Skeletal muscle tissue (tissue), 7 donors: Measurements from ENCODE around the gene MAP3K8.

DNA sequence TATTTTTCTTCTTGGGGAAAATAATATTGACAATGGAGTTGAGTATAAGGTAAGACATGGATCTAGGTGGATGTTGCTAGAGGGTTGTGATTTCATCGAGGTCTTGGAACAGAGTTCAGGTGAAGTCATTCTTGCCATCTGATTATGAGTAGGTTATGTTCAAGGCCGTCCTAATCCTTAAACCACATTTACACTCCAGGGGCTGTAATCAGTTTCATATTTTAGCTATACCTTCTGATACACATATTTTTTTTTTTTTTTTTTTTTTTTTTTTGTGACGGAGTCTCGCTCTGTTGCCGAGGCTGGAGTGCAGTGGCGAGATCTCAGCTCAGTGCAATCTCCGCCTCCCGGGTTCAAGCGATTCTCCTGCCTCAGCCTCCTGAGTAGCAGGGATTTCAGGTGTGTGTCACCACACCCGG lies 121.6 kb downstream of the LYZL1 start:
- PRO-cap, 3 experiments: no peak in any of the 3 experiments
- RAMPAGE, long total RNA: no peak
- RRBS, 2 experiments: no CpG with 5 or more reads among the region's 10 CpGs

- PRO-cap, 3 experiments: no peak in any of the 3 experiments
- RAMPAGE, long total RNA: no peak
- RRBS, 2 experiments: no CpG with 5 or more reads among the region's 7 CpGs
Observed at GRCh38 chr10:29453118-29453647, 164.3 kb downstream of the LYZL1 start.

- PRO-cap, 3 experiments: no peak in any of the 3 experiments
- RAMPAGE, long total RNA: no peak
- RRBS, 2 experiments: no CpG with 5 or more reads among the region's 16 CpGs
Observed at GRCh38 chr10:29523269-29524138, 111.3 kb downstream of the SVIL start.

GRCh38 chr10:29586919-29587669 lies 47.7 kb downstream of the SVIL start:
- PRO-cap, 3 experiments: peak in 1 of 3 experiments; most common plus-strand start chr10:29587384 (in 1); most common minus-strand start chr10:29587108 (in 1)
- RAMPAGE, long total RNA: no peak
- RRBS, 2 experiments: no CpG with 5 or more reads among the region's 16 CpGs

GRCh38 chr10:29621057-29621842 lies 13.5 kb downstream of the SVIL start:
- PRO-cap, 3 experiments: peak in 2 of 3 experiments; most common plus-strand start chr10:29621346 (in 1); most common minus-strand start chr10:29621260 (in 1)
- RAMPAGE, long total RNA: no peak
- RRBS, 2 experiments: no CpG with 5 or more reads among the region's 11 CpGs

- PRO-cap, 3 experiments: peak in 1 of 3 experiments; most common plus-strand start chr10:29805675 (in 1)
- RAMPAGE, long total RNA: no peak
- RRBS, 2 experiments: no CpG with 5 or more reads among the region's 1 CpG
Observed at GRCh38 chr10:29805478-29805740, 170.6 kb upstream of the SVIL start.

DNA sequence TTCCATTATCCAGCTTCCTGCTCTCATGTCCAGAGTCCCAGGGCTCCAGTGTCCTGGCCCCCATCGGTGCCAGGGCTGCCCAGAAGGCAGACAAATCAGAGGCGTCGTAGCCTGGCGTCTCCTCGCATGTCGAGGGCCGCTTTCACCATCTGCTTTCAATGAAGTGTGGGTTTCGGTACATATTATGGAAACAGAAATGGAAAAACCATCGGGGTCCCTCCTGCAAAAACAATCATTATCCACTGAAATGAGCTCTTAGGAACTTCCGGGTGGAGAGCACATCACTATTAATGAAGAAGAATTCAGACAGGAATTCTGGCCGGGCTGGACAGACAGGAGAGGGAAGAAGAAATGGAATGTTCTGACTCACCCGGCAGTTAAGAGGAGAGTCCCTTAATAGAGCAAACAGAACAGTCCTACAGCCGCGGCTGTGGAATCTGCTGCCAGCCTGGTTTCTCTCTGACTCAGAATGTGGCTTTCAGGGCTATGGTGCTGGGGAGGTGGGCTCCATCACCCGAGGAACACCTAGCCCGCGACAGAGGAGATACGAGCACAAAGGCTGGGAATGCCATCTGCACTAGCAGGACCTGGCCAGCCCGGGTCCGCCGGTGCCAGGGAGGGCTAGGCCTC lies 123.3 kb upstream of the JCAD start:
- PRO-cap, 3 experiments: no peak in any of the 3 experiments
- RAMPAGE, long total RNA: no peak
- RRBS, 2 experiments: 40 to 71% methylated on average over 2 of the region's 21 CpGs

- PRO-cap, 3 experiments: no peak in any of the 3 experiments
- RAMPAGE, long total RNA: no peak
- RRBS, 2 experiments: no CpG with 5 or more reads among the region's 8 CpGs
Observed at GRCh38 chr10:30374274-30374887, 25.3 kb upstream of the MTPAP start.

DNA sequence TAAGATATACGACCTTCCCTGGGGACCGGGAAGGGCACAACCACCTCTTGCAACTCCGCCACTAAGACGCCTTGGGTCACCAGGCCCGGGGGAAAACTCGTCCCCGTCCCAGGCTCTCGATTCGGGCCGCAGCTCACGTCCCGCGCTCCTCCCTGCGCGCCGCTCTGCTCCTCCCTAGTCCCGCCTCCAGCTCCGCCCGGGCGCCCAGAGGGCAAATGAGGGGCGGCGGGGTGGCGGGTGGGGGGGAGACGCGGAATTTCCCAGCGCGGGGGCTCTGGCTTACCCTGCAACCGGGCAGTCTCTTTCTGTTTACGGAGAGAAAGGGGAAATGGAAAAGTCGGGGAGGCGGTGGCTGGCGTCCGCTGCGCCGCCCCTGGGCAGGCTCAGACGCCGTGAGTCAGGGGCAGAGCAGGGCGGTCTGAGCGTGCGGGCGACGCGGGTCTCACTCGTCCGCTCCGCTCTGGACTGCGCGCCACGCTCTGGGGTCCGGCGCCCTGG lies at the start of gene MAP3K8:
Gene MAP3K8, plus strand, starts transcription at position 445 of the 498 bp plus-strand sequence.
- PRO-cap, 3 experiments: peak in 3 of 3 experiments; most common plus-strand start position 445 of the sequence (in 2); most common minus-strand start position 137 of the sequence (in 2)
- RAMPAGE, long total RNA: no peak
- RRBS, 2 experiments: 2% methylated on average over 19 of the region's 51 CpGs

DNA sequence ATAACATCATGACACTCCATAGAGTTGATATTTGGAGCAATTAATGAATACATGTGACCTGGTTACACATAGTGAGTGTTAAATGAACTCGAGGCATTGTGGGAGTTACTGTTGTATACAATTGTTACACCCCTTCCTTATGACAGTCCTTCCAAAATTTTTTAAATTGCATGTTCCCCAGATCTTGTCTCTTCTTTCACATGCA lies 9.2 kb downstream of the MAP3K8 start:
- PRO-cap, 3 experiments: no peak in any of the 3 experiments
- RAMPAGE, long total RNA: no peak
- RRBS, 2 experiments: no CpG with 5 or more reads among the region's 1 CpG

GRCh38 chr10:30454232-30455518 lies 20.7 kb downstream of the MAP3K8 start:
- PRO-cap, 3 experiments: no peak in any of the 3 experiments
- RAMPAGE, long total RNA: no peak
- RRBS, 2 experiments: no CpG with 5 or more reads among the region's 10 CpGs

DNA sequence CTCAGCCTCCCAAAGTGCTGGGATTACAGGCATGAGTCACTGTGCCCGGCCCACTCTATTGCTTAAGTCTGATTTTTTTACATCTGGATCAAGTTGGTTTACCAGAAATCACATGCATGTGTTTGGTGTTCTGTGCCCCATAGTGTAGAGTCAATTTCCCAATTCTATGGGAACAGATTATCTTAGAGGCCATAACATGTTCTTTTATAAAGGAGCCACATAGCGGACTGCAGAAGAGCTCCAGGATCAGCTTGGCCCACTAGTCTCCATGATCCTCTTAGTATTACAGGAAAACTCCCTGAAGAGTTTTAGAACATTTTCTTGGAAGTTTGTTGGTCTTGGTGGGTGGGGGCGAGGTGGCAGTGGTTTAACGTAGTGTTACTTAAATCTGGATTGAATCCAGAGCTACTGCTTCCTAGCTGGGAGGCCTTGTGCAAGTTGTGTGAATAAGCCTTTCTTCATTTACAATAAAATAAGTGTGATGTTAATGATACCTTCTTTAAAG lies 96.8 kb downstream of the LYZL2 start:
- PRO-cap, 3 experiments: no peak in any of the 3 experiments
- RAMPAGE, long total RNA: no peak
- RRBS, 2 experiments: no CpG with 5 or more reads among the region's 4 CpGs

- PRO-cap, 3 experiments: no peak in any of the 3 experiments
- RAMPAGE, long total RNA: no peak
- RRBS, 2 experiments: no CpG with 5 or more reads among the region's 5 CpGs
Observed at GRCh38 chr10:30606374-30606809, 23.2 kb downstream of the LYZL2 start.

DNA sequence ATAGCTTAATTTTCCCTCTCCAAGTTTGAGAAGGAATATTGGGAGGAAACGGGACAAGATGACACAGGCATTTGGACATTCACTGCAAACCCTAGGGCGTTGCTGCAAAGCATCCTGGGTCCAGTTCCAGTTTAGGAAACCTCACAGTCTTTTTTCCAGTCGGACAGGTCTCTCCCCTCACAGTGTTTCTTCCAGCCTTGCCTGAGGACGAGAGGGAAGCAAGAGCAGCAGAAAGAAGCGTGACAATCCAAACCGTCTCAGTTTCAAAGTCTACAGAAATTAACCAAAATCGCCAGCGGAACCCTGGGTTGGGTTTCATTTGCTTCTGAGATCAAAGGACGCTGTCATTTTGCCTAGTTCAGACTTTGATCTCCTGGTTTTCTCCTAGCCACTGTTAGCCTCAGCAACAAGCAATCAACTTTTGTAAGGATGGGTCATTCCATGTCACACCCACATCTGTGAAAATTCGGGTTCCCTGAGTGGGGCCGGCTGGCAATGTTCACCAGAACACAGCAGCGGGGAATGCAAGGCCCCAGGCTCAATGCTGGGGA lies 17.7 kb downstream of the LYZL2 start:
- PRO-cap, 3 experiments: no peak in any of the 3 experiments
- RAMPAGE, long total RNA: no peak
- RRBS, 2 experiments: no CpG with 5 or more reads among the region's 12 CpGs

- PRO-cap, 3 experiments: no peak in any of the 3 experiments
- RAMPAGE, long total RNA: no peak
- RRBS, 2 experiments: no CpG with 5 or more reads among the region's 6 CpGs
Observed at GRCh38 chr10:30782688-30783121, 153.2 kb upstream of the LYZL2 start.

DNA sequence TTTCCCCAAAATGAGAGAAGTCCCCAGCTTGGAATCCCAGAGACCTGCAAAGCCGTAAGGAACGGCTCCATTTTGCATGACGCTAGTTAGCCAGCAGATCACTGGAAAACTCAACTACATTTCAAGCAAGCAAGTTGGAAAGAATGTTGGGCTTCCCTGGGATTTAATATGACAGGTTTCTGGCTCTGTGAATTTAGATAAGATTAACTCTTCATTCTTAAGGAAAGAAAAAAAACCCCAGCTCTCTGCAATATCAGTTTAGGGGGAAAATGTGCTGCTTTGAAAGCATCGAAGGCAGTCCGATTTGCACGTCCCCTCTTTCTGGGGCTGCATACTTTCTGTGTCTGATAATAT lies 190.0 kb upstream of the LYZL2 start:
- PRO-cap, 3 experiments: no peak in any of the 3 experiments
- RAMPAGE, long total RNA: no peak
- RRBS, 2 experiments: no CpG with 5 or more reads among the region's 6 CpGs

- PRO-cap, 3 experiments: peak in 3 of 3 experiments; most common plus-strand start chr10:30999661 (in 1); most common minus-strand start chr10:30999450 (in 2)
- RAMPAGE, long total RNA: no peak
- RRBS, 2 experiments: no CpG with 5 or more reads among the region's 3 CpGs
Observed at GRCh38 chr10:30999334-30999923, 32.2 kb downstream of the ZNF438 start.

DNA sequence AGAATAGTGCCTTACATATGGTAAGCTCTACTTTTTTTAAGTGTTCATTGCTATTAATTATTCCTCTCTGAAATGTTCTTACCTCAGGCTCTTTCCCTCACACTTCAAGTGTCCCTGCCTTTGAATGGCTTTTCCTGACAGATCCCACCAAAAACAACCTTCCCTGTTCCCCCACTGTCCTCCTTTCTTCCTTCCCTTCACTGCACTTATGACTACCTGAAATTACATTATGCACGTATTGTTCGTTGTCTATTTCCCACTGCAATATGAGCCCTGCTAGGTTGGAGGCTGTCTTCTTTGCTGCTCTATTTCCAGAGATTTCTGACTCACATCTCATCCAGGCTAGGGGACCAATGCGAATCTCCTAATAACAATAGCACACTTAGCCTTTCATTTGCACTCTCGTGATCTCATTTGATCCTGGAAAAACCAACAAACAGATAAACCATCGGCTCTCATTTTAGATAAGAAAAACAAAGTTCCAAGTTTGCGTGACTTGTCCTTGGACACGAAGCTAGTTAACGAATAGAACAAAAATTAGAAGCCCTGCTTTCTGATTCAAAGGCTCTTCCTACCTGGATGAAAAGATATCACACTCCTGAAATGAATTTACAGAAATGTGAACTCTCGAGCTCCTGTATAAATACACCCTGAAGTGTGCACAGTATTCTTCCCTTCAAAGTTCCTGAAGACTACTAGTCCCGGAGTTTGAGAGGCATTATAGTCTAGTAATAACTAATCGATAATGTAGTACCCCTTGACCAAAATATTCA lies 1.4 kb downstream of the ZNF438 start:
- PRO-cap, 3 experiments: no peak in any of the 3 experiments
- RAMPAGE, long total RNA: no peak
- RRBS, 2 experiments: no CpG with 5 or more reads among the region's 11 CpGs

GRCh38 chr10:31146424-31146951 lies 114.8 kb upstream of the ZNF438 start:
- PRO-cap, 3 experiments: no peak in any of the 3 experiments
- RAMPAGE, long total RNA: no peak
- RRBS, 2 experiments: no CpG with 5 or more reads among the region's 22 CpGs

DNA sequence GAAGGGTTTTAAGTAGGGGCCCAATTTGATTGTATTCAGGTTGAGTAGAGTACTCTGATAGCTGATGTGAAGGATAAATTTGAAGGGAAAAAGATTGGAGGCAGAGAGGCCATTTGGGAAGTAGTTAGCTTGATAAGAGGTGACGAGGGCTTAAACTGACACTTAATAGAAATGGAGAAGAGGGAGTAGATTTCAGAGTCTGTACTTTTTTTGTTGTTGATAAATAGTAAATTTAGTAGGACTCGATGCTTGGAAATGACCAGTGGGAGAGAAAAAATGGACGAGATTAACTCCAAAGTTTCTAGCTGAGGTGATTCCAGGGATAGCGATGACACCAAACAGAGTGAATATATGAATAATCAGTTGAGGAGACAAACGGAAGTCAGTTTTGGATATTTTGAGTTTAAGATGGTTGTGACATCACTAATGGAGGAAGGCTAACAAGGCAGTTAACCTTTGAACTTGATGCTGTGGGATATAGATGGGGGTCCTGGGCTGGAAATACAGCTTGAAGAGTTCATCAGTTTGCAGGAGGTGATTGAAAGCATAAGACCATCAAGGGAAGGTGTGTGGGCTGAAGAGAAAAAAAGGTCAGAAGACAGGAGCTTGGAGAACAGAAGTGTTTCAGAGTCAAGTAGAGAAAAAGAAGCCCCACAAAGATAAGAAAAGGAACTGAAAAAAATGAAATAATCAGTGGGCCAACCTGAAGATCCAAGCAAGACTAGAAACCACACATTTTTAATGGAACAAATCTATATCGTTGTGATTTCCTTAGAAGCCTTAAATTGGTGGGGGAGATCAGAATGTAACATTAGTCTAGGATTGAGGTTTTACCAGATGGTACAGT lies 22.3 kb downstream of the ZEB1 start:
- PRO-cap, 3 experiments: no peak in any of the 3 experiments
- RAMPAGE, long total RNA: no peak
- RRBS, 2 experiments: no CpG with 5 or more reads among the region's 6 CpGs